ENCODE data around the genes LPAR2, ZNF682, ZNF66 and ZNF429.

DNA sequence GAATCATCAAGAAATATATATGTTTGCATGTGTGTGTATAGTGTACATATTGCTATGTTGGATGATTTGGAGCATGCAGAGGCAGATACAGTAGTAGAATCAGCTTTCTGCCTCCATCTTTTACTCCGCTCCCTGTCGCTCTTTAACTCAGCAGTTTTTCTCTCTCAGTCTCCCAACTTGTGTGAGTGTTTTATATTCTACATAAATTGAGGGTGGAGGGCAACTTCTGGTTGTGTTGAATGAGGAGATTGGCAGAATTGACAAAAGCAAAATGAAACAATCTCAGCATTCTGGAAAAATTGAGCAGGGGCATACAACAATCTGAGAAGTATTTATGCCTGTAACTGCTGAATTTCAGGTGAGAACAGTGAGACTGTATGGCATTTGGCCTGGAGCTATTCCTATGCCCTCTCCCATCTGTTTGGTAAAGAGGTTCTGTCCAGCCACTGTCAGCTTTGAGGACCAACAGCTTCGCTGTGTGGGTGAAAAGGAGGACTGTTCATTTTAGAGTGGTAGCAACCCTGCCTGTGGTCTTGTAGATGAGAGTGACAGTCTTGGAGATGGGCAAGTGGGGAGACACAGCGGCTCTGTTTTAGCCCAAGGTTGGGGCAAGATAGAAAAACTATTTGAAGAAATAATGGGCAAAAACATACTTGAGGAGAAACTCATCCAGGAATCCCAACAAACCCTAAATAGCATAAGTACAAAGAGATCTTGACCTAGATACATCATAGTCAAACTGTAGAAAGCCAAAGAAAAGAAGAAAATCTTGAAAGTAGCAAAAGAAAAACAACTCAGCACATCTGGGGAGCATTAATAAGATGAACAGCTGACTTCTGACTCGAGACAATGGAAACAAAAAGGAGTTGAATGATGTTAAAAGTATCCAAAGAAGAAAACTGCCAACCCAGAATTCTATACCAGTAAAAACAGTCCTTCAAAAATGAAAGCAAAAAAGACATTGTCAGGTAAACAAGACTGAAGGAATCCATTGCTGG lies 47.3 kb downstream of the TSSK6 start:
- PRO-cap = no peak

DNA sequence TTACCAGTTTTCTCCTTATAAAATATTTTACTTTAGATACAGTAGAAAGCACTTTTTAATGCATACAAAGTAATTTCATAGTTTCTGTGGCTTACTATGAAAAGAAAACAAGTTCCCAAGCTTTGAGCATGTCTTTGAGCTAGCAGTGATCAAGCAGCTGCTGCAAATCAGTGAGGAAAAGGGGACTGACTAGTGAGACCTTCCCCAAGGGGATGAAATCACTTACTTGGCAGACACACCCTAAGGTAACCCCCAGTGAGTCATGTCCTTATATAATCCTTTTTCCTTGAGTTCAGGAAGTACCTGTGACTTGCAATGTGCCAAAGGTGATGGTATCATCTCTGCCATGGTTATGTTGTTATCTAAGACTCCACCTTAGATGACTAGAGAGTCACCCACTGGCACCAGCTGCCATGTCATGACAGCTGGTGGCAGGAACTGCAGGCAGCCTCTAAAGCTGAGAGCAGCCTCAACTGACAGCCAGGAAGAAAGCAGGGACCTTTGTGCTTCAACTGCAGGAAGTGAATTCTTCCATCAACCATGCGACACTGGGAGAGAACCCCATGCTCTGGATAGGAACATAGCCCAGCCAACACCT lies 12.5 kb downstream of the PBX4 start:
- PRO-cap = no peak

DNA sequence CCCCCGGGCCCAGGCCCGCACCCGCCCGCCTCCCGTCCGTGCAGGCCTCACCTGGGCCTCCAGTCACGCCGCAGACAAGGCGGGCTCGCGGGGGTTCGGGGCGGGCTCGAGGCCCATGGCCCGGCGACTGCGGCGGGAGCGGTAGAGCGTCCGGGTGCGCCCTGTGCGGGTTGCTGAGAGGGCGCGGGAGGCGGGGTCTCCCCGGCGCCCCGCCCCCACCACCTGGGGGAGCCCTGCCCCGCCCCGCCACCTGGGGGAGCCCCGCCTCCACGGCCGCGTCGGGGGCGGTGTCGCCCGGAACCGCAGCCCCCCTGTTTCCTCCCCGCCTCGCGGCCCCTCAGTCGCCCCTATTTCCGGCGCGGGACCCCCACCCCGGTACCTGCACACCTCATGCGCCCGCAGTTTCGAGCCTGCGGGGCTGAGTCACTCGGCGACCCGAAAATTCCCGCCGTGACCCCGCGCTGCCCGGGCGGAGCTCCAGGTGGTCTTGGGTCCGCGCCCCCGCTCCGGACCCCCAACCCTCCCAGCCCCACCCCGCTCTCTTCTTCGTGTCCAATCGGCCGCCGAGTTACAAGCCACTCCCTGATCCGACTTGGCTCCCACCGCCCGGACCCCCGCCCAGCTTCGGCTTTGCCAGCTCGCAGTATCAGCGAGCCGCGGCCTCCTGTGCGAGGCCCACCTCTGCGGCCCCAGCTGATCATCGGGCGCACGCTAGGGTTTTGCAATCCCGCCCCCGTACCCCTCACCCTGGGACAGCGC lies at the start of gene LPAR2:
TSS of gene LPAR2 (minus strand) at position 180 of the 759 bp plus-strand sequence.
- PRO-cap = bidirectional peak, plus-strand start at position 314 of the sequence, minus-strand start at position 129 of the sequence

DNA sequence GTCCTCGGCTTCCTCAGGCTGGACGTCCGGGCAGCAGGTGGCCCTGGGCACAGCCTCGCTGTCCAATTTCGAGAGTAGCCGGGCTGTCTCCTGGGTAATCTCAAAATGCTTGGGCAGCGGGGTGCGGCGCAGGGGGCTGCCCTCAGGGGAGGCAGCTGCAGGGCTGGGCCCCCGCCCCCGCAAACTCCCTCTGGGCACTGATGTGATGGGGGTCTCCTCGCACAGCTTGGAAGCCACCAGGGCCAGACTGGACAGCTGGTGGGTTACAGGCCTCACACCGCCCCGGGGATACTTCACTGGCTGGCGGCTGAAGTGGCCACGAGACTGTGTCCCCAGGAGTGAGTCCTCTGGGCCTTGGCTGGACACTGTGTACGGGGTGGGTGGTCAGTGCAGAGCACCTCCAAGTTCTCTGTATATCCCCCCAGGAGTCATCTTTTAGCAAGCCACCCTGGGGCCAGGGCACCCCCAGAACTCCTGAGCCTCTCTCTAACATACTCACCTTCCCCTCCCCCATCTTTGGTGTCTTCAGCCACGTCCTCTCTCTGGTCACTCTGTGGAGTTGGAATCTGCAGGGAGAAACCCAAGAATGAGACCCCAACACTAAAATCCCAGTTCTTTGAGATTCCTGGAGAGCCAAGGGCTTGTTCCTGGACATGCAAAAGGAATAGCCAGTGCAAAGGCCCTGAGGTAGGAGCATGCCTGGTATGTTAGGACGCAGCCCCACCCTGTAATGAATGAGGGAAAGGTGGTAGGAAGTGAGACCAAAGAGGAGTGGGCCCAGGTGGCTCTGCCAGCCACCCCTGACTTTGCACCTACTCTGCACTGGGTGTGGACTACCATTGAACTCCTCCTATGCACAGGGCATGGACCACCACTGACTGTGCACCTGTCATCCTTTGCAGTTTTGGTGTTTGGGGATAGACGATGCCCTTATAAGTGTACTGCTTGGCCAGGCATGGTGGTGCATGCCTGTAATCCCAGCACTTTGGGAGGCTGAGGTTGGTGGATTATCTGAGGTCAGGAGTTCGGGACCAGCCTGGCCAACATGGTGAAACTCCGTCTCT lies 2.3 kb upstream of the LPAR2 start:
- PRO-cap = no peak

DNA sequence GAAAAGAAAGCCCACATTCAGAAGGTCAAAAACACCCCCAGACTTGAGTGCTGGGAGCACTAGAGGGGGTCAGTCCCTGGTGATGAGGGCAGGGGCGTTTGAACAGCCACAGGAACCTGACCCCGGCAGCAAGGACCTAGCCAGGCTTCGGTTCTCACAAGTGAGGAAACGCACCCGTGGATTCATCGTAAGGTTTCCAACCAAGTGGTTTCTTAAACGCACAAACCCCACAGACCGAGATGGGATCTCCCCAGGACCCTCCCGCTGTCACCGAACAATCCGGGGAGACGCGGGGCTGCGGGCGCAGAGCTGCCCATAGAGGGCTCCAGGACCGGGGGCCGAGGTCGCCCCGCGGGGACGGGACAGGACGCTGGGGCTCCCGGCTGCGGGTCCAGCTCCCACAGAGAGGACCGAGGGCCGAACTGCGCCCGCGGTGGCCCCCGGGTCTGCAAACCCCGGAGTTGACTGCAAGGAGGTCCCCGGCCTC lies 457 bp downstream of the ZNF14 start:
- PRO-cap = no peak

DNA sequence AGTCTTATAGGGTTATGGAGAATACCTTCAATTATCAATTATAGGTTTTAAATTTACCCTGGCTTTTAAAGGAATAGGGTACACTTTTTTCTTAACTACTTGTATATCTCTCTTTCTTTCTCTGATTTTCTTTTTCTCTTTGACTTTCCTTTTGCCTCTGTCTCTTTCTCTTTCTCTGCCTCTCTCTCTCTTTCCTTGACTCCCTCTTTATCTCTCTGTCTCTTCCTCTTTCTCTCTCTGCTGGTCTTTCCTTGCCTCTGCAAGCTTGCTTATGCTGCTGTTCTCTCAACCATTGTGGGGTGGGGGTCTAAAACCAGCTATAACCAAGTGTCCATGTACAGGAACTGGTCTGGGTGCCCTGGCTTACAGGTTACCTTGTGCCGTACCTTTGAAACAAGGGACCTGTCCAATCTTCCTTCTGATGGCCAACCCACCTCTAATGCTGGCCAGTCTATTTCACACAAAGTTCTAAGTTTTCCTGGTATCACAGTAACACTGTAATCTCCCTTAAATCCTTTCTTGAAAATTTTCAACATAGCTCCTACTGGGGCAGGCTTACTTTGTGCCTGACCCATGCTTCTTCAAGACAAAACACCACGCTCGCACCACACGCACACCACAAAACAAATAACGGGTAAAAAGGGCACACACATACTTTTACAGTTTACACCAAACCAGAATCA lies 36.7 kb downstream of the ZNF506 start:
- PRO-cap = no peak

DNA sequence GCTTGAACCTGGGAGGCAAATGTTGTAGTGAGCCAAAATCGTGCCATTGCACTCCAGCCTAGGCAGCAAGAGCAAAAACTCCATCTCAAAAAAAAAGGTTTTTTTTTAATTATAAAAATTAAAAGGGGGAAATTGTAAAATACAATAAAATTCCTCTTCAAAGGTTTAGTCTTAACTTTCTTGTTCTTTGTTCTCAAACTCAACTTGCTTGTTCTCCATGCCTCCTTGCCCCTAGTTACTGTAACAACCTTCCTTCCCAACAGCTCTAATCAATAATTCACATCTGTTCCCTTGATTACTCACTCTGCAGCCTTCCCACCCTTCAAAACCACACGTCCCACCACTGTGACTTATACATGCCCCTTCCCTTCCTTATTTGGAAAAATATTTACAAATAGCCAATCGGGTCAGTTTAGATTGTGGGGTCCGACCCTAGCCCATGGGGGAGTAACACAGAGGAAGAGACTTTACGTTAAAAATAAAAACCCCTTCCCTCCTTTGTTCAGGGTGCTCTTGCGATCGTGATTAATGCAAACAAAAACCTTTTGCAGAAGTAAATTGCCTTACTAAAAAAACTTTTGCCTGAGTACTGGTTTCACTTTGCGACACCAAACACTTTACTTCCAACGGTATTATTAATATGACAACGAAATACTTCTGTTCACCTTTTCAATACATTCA lies 603 bp upstream of the ZNF93 start:
- PRO-cap = unidirectional peak, plus-strand start at position 410 of the sequence

GRCh38 chr19:20038568-20039903 lies at the start of gene ZNF682:
ZNF682 (minus strand) TSS chr19:20039505.
- PRO-cap = unidirectional peak, minus-strand start at chr19:20039255; bidirectional peak, plus-strand start at chr19:20039648, minus-strand start at chr19:20039499

GRCh38 chr19:20664386-20664912 lies 3.1 kb upstream of the ZNF626 start:
- PRO-cap = unidirectional peak, plus-strand start at chr19:20664540

DNA sequence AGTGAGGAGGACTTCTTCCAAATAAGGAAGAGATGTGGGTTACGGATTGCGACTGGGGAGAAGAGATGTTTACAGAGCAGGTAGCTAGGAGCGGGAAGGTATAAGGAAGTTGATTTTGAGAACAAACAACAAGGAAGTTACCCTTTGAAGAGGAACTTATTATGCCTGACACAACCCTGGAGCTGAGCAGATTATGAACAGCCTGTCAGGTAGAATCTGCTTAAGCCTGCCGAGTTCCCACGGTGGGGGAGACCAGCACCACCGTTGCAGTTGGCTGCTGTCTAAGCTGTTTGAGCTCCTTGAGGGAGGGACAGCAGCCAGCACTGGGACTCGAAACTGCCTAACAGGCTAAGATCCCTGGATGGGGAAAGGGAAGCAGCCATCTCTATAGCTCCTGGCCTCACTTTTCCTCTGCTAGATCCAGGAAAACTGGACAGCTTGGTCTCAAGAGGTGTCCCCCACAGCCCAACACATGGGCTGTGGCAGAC lies 6.6 kb upstream of the ZNF66 start:
- PRO-cap = unidirectional peak, plus-strand start at position 351 of the sequence

- PRO-cap = bidirectional peak, plus-strand start at chr19:20776314, minus-strand start at chr19:20776145
These were observed at the start of gene ZNF66 for GRCh38 chr19:20775786-20776431. ZNF66 (plus strand) TSS chr19:20776304.

DNA sequence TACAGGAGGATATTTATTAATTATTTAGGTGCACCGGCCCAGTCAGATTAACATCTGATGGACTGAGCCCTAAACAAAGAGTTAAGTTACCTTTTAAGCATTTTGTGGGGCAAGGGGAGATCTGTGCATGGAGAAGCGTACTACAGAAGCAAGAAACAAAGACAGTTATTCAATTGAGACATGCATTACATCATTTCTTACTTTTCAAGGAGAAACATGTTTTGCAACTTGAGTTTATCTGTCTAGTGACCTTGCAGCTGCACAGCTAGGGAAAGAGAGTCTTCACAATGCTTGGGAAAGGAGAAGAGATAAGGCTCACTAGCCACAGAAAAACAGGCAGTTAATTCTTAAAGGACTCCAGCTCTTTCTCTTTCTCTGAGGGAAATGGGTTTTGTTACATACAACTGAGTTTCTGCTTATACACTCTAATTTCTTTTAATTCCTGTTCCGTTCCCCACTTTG lies 55.8 kb downstream of the ZNF431 start:
- PRO-cap = no peak

GRCh38 chr19:21282354-21282967 lies 46.7 kb downstream of the ZNF708 start:
- PRO-cap = no peak

DNA sequence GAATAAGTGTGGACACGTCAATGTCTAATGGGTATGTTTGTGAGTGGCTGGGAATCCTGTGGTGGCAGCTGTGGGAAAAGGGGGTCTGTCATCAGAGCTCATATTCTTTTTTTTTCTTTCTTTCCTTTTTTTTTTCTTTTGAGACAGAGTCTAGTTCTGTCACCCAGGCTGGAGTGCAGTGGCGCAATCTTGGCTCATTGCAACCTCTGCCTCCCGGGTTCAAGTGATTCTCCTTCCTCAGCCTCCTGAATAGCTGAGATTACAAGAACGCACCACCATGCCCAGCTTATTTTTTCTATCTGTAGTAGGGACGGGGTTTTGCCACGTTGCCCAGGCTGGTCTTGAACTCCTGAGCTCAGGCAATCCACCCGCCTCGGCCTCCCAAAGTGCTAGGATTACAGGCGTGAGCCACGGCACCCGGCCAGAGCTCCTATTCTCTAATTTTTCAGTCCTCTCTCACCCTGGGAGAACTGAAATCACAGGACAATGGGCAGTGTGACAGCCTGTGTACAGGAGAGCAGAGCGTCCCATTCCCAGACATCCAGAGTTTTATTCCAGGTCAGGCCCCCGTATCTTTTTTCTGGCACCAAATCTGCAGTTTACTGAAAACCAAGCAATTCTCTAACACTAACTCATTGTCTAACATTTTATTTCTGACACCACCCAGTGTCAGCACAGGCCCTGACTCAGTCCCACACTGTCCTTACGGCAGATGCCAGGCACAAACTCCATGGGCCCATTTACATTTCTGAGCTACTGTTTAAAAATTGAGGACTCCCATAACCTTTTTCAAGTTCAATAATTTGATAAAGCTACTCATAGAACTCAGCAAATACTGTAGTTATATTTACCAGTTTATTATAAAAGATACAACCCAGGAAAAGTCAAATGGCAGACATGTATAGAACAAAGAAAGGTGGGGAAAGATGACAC lies 6.8 kb downstream of the ZNF708 start:
- PRO-cap = unidirectional peak, plus-strand start at position 689 of the sequence

DNA sequence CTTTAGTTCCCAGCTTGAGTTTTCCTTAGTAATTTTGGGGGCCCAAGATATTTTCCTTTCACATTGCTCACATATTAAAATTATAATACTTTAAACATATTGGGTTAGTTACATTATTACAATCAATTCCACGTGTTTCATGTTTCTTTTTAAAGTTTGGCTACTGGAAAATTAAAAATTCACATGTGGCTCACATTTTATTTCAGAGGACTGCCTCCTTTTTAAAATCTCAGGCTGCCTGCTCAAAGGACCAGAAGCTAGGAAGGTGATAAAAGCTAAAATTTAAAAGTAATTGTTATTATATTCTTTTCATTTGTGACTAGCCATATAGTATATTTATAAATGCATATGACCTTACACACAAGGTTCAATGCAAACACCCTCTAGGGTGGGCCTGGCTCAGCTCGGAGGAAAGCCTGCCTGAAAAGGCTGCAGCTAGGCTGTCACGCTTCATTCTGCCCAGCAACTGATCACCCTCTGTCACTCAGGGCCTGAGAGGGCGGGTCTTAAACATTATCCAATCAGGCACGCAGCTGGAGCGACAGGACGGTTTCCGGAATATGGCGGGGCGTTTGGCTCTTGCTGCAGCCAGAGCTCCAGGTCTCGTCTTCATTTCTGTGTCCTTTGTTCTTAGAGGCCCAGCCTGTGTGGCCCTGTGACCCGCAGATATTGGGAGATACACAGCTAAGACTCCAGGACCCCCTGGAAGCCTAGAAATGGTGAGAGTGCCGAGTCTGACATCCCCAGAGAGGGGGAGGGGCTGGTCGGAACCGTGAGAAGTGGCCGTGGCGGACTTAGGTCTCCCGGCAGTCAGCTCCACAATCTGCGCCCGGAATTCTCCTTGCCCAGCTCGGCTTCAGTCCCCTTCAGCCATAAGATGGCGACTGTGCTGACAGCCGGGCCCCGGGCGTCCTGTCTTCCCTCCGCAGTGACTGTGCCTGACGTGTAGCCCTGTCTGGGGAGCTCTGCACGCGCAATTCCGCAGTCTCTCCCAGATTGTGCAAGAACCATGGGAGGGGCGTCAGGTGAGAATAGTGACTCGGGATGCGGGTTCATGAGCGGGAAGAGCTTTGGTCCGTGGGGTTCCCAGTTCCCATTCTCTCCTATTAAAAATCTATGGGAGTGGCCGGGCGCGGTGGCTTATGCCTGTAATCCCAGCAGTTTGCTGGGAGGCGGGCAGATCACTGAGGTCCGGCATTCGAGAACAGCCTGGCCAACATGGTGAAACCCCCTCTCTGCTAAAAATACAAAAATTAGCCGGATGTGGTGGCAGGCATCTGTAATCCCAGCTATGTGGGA lies at the start of gene ZNF429:
TSS of gene ZNF429 (plus strand) at position 547 of the 1,299 bp plus-strand sequence.
- PRO-cap = bidirectional peak, plus-strand start at position 544 of the sequence, minus-strand start at position 457 of the sequence; bidirectional peak, plus-strand start at position 1,179 of the sequence, minus-strand start at position 936 of the sequence

DNA sequence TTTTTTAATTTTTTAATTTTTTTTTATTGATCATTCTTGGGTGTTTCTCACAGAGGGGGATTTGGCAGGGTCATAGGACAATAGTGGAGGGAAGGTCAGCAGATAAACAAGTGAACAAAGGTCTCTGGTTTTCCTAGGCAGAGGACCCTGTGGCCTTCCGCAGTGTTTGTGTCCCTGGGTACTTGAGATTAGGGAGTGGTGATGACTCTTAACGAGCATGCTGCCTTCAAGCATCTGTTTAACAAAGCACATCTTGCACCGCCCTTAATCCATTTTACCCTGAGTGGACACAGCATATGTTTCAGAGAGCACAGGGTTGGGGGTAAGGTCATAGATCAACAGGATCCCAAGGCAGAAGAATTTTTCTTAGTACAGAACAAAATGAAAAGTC lies 5.2 kb downstream of the ZNF429 start:
- PRO-cap = no peak

DNA sequence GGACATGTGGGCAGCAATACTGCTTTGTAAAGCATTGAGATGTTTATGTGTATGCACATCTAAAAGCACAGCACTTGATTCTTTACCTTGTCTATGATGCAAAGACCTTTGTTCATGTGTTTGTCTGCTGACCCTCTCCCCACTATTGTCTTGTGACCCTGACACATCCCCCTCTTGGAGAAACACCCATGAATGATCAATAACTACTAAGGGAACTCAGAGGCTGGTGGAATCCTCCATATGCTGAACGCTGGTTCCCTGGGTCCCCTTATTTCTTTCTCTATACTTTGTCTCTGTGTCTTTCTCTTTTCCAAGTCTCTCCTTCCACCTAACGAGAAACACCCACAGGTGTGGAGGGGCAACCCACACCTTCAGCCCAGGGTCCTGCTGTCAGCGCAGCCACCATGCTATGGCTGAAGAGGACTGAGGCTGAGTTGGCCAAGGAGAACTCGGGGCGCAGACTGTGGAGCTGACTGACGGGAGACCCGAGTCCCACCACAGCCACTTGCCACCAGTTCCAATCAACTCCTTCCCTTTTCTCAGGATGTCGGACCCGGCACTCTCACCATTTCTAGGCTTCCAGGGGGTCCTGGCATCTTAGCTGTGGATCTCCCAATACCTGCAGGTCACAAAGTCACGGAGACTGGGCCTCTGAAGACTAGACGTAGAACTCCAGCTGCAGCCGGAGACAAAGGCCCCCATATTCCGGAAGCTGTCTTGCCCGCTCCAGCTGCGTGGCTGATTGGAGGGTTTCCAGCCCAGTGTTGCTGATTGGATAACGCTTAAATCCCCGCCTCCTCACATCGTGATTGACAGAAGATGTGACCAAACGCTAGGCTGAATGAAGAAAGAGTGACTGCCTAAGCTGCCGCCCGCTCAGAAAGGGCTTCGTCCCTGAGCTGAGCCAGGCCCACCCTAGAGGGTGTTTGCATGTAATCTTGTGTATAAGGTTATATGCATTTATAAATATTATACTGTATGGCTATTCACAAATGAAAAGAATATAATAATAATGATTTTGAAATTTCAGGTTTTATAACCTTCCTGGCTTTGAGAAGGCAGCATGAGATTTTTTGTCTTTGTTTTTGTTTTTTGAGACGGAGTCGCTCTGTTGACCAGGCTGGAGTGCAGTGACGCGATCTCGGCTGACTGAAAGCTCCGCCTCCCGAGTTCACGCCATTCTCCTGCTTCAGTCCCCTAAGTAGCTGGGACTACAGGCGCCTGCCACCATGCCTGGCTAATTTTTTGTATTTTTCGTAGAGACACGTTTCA lies 63.6 kb downstream of the ZNF429 start:
- PRO-cap = bidirectional peak, plus-strand start at position 879 of the sequence, minus-strand start at position 707 of the sequence; bidirectional peak, plus-strand start at position 1,179 of the sequence, minus-strand start at position 1,127 of the sequence

- PRO-cap = no peak
These were observed 89.4 kb downstream of the ZNF100 start for GRCh38 chr19:21677772-21678590.

DNA sequence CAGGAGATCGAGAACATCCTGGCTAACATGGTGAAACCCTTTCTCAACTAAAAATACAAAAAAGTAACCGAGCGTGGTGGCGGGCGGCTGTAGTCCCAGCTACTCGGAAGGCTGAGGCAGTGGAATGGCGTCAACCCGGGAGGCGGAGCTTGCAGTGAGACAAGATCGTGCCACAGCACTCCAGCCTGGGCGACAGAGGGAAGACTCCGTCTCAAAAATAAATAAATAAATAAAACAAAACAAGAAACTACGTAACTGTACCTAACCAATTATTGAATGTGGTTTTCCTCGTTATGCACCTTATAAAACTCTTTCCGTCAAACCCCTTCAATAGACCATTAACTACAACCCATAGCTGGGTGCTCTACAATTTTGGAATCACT lies 779 bp downstream of the ZNF208 start:
- PRO-cap = unidirectional peak, plus-strand start at position 175 of the sequence

DNA sequence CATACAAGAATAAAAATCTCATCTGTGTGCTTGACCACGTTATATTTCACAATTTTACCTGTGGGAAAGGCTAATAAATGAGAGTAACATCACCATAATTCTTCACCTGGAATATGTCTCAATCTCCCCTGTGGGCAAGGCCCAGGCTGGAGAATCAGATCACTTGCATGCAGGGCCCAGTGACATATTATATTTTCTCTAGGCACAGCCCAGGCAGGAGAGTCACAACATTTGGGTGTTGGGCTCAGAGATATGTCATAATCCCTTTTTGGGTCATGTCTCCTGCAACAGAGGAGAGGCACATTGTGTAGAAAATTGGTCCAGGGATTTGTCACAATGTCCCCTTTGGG lies 17.8 kb upstream of the ZNF208 start:
- PRO-cap = no peak